Diencephalon (tissue), 2 donors: ENCODE results near the genes POU2F2 and CNFN.

GRCh38 chr19:41889925-41890323 is 6.9 kb downstream of the ARHGEF1 start:
- RAMPAGE, long total RNA, result no peak

DNA sequence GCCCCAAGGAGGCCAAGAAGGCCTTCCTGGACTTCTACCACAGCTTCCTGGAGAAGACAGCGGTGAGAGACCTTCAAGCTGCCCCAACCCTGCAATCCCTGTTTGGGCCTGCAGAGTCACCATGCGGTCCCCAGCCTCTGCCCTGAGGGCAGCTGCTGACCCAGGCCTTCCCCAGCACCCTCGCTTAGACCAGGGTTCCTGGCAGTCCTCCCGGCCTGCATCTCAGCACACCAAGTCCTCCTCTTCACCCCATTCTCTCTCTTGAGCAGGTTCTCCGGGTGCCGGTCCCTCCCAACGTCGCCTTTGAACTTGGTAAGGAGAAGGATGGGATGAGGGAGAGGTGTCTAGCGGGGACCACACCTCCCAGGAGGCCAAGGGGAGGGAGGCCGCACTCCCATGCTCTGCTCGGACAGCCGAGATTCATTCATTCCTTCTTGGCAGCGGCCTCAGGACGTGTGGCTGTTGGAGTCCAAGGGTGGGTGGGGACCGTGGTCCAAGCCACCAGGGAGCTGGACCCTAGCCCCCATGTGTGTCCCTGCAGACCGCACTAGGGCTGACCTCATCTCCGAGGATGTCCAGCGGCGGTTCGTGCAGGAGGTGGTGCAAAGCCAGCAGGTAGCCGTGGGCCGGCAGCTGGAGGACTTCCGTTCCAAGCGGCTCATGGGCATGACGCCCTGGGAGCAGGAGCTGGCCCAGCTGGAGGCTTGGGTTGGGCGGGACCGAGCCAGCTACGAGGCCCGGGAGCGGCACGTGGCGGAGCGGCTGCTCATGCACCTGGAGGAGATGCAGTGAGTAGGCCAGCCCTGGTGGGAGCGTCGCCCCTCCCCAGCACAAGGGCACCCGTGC is 9.3 kb downstream of the ARHGEF1 start:
- RAMPAGE, long total RNA, result no peak

DNA sequence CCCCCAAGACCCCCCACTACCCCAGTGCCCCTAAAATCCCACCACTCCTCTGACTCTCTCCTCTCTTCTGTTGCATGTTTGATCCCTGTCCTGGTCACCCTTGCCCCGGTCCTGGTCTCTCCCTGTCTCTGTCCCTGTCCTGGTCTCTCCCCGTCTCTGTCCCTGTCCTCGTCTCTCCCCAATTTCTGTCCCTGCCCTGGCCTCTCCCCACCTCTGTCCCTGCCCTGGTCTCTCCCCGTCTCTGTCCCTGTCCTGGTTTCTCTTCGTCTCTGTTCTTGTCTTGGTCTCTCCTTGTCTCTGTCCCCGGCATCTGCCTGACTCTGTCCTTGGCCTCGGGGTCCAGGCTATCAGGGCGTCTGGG is 14.6 kb downstream of the ARHGEF1 start:
- RAMPAGE, long total RNA, result no peak

GRCh38 chr19:41897964-41898539 is 15.1 kb downstream of the ARHGEF1 start:
- RAMPAGE, long total RNA, result no peak

DNA sequence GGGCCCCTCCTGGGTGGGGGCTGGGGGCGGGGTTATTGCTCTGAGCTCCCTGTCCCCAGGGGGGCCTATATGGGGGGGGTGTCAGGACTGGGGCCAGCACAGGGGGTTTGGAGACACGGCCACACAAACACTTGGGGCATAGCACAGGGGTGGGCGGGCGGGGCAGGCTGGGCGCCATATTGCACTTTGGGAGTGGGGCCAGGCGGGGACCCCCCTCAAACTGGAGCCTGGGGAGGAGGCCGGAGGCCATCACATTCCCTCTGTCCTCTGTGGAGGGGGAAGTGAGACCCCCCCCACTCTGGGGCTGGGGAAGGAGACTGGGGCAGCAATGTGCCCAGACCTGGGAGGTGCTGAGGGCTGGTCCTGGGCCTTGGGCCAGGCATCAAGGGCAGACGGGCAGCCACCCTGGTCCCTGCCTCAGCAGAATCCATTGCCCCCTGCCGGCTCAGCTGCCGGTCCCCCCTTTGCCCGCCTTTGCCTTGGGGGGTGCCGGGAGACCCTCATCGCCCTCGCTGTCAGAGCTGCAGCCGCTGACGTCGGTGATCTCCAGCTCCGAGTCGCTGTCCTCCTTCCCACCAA is 20.4 kb downstream of the ERFL start:
- RAMPAGE, long total RNA, result no peak

GRCh38 chr19:41921162-41921723 is 7.0 kb downstream of the ERFL start:
- RAMPAGE, long total RNA, result no peak

- RAMPAGE, long total RNA, result no peak
These were observed 724 bp downstream of the RABAC1 start for GRCh38 chr19:41958193-41959001.

- RAMPAGE, long total RNA, result no peak
These were observed 1.8 kb downstream of the GRIK5 start for GRCh38 chr19:42068246-42068655.

DNA sequence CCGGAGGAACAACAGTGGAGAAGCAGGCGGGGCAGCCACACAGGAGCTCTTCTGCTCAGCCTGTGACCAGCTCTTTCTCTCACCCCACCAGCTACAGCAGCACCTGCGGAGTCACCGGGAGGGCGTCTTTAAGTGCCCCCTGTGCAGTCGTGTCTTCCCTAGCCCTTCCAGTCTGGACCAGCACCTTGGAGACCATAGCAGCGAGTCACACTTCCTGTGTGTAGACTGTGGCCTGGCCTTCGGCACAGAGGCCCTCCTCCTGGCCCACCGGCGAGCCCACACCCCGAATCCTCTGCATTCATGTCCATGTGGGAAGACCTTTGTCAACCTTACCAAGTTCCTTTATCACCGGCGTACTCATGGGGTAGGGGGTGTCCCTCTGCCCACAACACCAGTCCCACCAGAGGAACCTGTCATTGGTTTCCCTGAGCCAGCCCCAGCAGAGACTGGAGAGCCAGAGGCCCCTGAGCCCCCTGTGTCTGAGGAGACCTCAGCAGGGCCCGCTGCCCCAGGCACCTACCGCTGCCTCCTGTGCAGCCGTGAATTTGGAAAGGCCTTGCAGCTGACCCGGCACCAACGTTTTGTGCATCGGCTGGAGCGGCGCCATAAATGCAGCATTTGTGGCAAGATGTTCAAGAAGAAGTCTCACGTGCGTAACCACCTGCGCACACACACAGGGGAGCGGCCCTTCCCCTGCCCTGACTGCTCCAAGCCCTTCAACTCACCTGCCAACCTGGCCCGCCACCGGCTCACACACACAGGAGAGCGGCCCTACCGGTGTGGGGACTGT is 3.7 kb downstream of the ZNF574 start:
- RAMPAGE, long total RNA, result no peak

- RAMPAGE, long total RNA, result no peak
These were observed 20.3 kb downstream of the ZNF574 start for GRCh38 chr19:42096216-42096678.

DNA sequence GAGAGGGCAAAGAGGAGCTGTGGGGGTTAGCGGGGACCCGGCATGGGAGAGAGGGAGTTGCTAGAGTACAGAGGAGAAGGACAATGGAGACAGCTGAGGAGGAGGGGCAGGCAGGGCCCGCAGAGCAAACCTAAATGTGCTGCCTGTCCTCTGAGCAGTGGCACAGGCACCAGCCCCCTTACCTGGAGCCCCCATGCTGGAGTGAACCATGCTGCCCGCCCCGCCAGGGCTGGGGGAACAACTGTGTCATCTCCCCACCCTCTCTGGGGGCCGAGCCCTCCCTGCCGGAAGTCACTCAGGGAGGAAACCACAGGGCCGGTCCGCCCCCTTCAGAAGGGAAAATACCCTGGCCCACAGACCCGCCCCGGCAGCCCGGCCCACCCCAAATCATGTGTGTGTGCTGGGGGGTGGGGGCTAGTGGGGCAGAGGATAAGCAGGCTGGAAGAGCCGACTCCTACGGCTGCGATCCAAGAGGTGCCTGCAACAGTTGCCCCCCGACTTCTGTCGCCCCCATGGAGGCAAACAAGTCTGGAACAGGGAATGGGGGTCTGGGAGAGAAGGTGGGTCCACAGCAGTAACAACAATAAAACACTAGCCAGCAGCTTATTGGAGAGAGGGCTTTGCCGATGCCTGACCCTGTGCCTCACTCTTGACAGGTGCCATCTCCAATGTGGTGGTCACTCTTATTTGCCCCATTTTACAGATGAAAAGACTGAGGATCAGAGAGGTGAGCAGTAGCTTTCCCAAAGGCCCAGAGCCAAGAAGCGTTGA is at the start of gene POU2F2:
Gene POU2F2 (minus strand): TSS at position 245 of the 771 bp plus-strand sequence.
- RAMPAGE, long total RNA, result no peak

GRCh38 chr19:42152250-42152859 is 20.1 kb upstream of the POU2F2 start:
- RAMPAGE, long total RNA, result start-site peak on the plus strand at chr19:42152536-42152559, 18 and 37 reads in 2 replicates

DNA sequence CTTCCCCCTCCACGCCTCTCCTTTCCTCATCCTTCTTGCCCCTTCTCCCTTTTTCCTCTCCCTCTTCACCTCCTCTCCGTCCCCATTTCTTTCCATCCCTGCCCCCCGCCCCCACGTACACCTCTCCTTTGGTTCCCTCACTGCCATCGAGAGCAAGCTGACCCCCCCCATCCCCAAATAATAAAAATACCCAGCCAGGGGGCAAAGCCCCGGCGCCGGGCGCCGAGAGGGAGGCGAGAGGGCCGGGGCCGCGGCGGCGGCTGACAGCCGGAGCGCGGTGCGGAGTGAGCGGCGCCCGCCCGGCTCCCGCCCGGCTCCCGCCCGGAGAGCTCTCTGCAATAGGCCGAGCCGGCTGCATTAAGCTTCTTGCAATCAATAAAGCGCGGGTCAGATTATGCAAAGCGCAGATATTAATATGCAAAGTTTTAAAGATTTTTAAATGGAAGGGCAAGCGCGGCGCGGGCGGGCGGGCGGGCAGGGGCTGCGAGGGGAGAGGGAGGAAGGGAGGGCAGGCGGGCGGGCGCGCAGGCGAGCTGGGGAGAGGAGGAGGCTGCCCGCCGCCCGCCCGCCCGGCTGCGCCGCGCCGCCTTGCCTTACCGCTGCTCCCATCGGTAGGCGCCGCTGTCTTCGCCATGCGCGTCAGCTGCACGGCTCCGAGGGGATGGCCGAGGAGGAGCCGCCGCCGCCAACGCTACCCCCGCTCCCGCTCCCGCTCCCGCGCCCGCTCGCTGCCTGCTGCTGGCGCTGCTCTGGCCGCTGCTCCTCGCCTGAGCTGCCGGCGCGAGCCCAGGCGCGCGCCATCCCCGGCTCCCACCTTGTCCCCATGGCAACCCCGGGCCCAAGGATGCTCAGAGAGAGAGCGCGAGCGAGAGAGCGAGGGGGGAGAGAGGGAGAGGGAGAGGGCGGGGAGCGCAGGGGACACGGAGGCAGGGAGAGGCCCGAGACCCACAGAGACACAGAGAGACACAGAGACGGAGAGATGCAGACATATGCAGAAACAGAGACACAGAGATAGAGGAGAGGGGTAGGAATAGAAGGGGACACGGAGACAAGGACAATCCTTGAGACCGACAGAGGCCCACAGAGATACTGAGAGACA is 40.6 kb downstream of the DEDD2 start:
- RAMPAGE, long total RNA, result no peak

- RAMPAGE, long total RNA, result no peak
These were observed 15.7 kb downstream of the DEDD2 start for GRCh38 chr19:42201477-42202537.

DNA sequence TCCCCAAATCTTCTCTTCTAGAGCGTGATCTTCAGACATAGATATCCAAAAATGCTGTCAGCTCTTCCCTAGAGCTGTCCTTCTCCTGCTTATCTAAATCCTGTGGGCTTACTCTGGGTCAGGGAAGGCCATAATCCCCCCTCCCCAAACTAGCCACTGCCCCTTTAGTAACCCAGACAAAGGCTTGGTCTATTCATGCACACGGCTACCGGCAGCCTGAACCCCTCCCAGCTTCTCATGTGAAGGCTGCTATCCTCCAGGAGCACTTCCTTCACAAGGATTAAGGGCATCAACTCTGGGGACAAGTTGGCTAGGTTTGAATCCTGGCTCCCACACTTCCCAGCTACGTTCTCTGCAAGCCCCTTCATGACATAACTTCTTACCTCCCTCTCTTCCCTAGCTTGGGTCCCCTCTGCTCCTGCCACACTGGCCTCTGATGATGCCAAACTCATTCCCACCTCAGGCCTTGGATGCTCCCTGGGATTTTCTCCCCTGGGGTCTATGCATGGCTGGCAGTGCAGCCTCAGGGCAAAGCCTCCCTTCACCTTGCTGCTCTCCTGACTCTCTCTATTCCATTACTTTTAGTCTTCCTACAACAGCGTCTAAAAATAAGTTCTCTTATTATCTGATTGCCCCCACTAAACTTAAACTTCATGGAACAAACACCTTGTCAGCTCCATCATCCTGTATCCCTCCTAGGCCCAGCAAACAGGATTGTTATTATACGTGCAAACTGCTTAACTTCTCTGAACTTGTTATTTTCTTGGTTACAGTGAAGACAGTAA is 1.7 kb downstream of the DEDD2 start:
- RAMPAGE, long total RNA, result no peak

GRCh38 chr19:42216801-42217624 is 464 bp downstream of the DEDD2 start:
- RAMPAGE, long total RNA, result no peak

DNA sequence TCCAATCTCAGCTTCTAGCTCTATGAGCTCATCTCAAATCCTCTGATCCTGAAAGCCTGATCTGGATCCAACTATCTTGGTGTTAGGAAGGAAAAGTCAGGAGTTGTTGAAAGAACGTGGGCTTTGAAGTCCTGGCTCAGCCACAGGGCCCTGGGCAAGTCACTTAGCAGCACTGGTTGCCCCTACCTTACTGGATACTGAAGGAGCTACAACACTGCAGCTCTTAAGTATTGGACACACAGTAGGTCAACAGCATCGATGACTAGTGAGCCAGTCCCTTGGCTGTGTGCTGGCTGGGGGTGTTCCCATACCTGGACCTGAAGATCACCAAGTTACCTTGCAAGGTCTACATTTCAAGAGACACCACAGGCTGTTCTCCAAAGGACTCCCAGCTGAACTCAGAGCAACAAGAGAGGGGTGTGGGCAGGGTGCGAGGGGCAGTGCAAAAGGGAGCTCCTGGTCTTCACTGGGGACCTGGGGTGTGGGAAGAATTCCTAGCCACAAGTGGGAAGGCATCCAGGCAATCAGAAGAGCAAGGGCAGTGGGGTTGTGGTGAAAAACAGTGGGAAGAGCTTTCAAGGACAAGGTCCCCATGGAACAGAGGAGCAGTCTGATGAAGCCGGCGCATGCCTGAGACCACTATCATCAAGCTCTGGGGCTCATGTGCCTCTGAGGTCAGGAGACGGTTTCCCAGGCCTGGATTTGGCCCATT is 4.5 kb upstream of the GSK3A start:
- RAMPAGE, long total RNA, result no peak

DNA sequence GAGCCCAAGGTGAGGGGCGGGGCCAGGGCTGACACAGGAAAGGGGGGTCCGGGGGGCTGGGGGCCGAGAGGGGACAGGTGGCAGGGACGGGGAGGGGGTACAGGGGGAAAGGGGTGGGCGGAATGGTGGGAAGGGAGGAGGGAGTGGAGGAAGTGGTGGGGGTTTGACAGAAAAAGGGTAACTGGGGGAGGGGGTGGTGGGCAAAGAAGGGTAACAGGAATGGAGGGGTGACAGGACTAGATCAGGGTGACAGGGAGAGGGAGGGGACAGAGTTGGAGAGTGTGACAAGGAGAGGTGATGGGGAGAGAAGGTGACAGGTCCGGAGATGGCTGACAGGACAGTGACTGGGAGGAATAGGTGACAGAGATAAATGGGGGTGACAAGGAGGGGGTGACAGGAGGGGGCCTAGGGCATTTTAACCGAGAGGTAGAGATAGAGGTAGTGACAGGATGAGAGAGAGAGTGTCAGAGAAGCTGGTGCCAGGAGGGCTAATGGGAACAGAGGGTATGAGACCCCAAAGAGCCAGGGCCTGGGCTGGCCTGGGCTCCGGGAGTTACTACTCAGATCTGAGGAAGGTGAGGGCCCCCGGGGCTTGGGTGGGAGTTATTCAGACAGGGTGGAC is 432 bp downstream of the CIC start:
- RAMPAGE, long total RNA, result no peak

GRCh38 chr19:42275186-42275541 is 6.1 kb downstream of the CIC start:
- RAMPAGE, long total RNA, result no peak

DNA sequence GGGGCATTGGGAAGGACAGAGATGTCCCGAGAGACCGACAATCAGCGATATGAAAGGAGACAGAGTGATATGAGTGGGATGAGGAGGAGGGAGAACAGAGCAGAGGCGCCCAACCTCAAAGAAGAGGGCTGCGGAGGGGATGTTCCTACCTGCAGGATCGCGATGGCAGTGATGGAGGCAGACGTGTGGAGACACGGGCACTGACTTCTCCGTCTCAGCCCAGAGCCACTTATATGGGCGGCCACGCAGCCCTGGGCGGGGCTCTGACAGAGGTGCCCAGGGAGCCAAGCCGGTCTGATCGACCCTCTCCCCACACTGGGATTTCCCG is at the start of gene CNFN:
Gene CNFN (minus strand): TSS at position 207 of the 328 bp plus-strand sequence.
- RAMPAGE, long total RNA, result no peak